Non-pigmented ciliary epithelial cell (primary cell): Measurements from ENCODE around the gene ZNF280D.

- RRBS: 7% methylated on average over 45 of the region's 102 CpGs
Observed at GRCh38 chr15:56733094-56734038, at the start of gene ZNF280D. ZNF280D (minus strand) TSS chr15:56733509.

DNA sequence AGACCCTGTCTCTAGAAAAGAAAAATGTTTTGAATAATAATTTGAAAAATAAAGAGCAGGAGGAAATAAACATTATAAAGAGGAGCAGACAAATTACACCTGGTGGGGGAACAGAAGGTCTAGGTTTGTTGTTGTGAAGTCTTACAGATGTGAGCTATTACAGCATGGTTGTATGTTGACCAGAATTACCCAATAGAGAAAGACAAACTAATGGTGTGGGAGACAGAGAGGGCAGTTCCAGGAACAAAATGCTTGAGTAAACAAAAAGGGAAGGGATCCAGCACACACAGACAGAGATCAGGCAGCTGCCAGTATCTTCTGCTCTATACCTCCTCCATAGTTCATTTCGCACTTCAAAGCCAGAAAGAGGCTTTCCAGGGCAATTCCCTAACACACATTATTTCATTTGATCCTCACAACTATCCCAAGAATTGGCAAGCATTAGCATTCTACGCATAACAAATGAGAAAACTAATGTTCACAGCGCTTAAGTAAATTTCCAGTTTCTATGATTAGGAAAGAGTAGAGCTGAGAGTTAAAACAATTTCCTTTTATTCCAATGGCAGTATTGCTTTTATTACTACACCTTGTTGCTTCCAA, 39.6 kb upstream of the ZNF280D start:
- RRBS: no CpG with 5 or more reads among the region's 3 CpGs

GRCh38 chr15:56886866-56887999, 31.2 kb upstream of the TCF12 start:
- RRBS: 2% methylated on average over 41 of the region's 80 CpGs

DNA sequence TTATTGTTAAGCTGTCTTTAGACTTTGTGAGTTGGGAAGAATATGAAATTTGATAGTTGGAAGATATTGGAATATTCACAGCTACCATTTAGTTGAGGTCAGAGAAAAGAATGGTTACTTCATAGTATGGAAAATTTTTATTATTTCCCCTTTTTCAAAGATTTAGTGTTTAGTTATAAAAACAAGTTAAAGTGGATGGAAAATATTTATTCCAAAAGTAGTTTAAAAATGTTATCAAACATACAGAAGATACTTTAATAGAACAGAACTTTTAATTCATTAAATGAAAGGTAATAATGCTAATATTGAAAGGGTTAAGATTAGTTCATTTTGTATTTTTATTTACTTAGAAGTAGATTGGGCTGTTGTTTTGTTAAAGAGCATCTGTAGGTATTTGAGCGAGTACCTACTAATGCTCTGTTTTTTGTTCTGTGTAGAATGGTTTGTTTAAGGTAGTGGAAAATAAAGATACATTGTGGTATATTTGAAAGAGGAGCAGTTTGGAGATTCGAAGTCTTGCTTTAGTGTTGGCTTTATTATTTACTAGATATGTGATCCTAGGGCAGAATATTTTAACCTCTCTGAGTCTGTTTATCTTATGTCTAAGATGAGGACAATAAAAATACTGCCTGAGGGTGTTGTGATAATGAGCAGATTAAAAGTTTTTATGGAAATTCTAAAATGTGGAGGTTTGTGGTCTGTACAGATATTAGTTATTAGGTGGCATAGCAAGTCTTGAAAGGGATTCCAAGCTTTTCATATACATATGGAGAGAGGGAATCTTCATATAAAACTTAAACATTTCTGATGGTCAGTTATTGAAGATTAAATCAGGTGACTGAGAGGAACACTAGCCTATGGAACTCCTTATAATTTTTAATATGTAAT, 14.8 kb downstream of the TCF12 start:
- RRBS: no CpG with 5 or more reads among the region's 2 CpGs

- RRBS: no CpG with 5 or more reads among the region's 3 CpGs
Observed at GRCh38 chr15:57031408-57032019, 113.1 kb downstream of the TCF12 start.

DNA sequence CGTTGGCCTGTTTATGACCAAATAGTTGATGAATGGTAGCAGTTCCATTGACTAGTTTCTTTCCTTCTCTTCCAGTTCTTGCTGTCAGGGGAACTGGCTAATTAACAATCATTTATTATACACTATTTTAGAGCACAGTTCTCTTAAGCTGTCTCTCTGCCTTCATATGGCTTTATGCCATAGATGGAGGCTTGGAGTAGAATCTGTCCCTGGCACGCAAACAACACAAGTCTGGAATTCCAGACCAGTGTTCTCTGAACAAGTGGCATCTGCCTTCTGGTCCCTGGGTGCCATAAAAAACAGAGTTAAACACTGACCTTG, 219.9 kb upstream of the CGNL1 start:
- RRBS: no CpG with 5 or more reads among the region's 2 CpGs

GRCh38 chr15:57330680-57331091, 45.6 kb upstream of the CGNL1 start:
- RRBS: no CpG with 5 or more reads among the region's 9 CpGs

- RRBS: no CpG with 5 or more reads among the region's 7 CpGs
Observed at GRCh38 chr15:57451912-57452538, 75.7 kb downstream of the CGNL1 start.

- RRBS: no CpG with 5 or more reads among the region's 7 CpGs
Observed at GRCh38 chr15:57469052-57469600, 92.8 kb downstream of the CGNL1 start.

DNA sequence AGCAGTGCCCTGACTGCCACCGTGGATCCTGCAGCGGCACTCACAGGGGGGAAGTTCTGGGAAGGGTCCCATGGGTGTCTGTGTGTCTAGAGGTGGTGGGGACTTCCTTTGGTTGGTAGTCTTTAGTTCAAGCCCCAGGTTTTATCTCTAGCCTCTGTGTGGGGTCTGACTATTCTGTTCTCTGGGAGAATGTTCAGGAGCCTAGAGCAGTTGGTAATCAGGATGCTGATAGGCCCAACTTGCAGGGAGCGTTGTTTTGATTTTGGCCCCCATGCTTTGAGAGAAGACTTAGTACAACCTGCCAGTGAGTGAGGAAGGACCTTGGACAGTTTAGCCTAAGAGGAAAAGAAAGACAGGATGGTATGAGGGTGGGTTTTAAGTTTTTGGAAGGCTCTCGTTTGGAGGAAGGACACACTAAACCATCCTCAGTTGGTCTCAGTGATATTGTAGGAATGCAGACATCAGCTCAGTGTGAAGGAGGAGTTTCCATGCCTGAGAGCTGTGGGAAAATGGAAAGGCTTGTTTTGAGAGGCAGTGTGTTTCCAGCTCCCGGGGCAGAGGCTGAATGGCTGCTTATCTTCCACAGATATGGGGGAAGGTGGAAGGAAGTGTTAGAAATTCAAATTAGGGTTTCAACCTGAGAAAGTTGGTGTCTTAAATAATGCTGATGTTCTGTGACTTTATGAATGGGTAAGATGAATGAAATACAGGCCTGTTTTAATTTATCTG, 89.7 kb upstream of the MYZAP start:
- RRBS: no CpG with 5 or more reads among the region's 5 CpGs

- RRBS: no CpG with 5 or more reads among the region's 9 CpGs
Observed at GRCh38 chr15:57708586-57709239, 2.2 kb downstream of the POLR2M start.

DNA sequence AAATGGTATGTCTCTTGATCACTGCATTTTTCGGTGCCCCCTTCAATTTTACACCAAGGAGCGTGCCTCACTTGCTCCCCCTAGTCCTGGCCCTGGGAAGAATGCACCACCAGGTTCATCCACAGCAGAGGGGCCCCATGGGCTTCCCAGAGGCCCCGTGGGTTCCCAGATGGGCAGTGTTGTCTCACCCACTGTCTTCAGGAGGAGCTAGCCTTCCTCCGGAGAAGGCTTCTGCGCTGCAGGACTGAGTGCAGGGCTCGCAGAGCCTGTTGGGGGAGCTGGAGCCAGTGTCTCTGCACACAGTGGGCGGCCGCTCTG, 45.9 kb downstream of the POLR2M start:
- RRBS: no CpG with 5 or more reads among the region's 8 CpGs

- RRBS: no CpG with 5 or more reads among the region's 10 CpGs
Observed at GRCh38 chr15:57783805-57784776, 77.6 kb downstream of the POLR2M start.

- RRBS: no CpG with 5 or more reads among the region's 1 CpG
Observed at GRCh38 chr15:58095549-58095831, 30.0 kb upstream of the ALDH1A2 start.

GRCh38 chr15:58329599-58330019, 102.2 kb upstream of the LIPC start:
- RRBS: no CpG with 5 or more reads among the region's 4 CpGs

GRCh38 chr15:58420132-58420981, 11.4 kb upstream of the LIPC start:
- RRBS: no CpG with 5 or more reads among the region's 9 CpGs

GRCh38 chr15:58476772-58477111, 45.0 kb downstream of the LIPC start:
- RRBS: no CpG with 5 or more reads among the region's 5 CpGs

- RRBS: no CpG with 5 or more reads among the region's 11 CpGs
Observed at GRCh38 chr15:58517449-58518552, 86.0 kb downstream of the LIPC start.

DNA sequence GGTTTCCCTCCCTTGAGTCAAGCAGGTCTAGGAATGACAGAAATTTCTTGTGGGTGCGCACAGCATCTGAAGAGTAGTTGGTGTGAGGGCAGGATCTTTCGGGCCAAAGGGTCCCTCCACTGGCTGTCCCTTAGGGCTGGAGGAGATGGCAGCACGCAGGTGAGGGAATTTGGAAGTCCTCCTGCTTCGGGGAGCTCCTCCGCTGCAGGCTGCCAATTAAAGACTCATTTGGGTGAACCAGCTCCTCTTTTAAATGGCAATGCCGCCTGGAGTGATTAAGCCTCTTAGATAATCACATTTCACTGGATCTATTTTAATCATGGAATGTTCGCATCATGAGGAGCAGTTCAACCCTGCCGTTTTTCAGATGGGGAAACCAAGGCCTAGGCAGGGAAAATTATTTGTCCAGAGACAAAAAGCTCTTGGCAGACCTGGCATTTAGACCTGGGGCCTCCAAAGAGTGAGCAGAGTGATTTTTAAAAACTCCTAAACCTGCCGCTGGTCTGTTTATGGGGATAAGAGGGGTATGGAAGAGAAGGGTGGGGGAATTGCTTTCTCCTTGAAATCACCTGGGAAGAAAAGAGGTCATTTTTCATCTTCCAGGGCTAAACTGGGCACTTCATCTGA, 118.0 kb downstream of the LIPC start:
- RRBS: no CpG with 5 or more reads among the region's 9 CpGs